Measurements from ENCODE around the genes ARHGAP20, LAYN, SIK2 and DLAT.

DNA sequence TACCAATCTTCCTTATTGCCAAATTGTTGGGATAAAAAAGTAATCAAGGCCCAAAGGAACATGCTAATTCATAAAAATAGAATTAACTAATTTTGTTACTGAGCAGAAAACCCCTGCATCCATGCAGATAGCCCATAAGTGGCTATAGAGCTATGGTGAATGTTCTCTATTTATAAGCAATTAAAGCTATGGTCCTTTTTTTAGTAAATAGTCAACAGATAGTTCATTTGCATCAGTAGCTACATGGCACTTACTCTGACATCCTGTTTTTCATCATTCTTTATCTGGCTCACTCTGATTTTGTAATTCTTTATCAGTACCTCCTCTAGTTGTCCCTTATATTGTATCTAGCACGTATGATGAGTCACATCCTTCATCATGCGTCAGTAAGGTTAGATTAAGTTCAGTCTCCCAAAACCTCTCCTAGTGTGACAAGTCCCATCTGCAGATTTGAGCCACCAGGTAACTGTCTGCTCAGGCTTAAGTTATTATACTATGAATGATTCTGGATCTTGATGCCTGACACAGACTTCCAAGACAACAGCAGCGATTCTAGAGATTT, 55.5 kb downstream of the ZC3H12C start:
- PRO-cap = no peak

GRCh38 chr11:110253864-110254400, 42.5 kb downstream of the RDX start:
- PRO-cap = no peak

DNA sequence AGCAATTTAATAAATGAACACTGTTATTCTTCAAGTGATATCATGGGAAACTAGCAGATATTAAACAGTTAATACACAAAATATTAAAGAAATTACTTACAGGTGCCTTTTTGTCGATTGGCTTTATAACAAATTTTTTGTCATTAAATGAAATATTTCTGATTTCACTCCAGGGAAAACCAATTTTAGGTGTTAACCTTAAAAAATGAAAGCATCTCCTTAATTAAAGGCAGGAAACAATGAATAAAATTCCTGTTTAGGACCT, 41.3 kb downstream of the RDX start:
- PRO-cap = no peak

- PRO-cap = bidirectional peak, plus-strand start at chr11:110711845, minus-strand start at chr11:110711825; bidirectional peak, plus-strand start at chr11:110712633, minus-strand start at chr11:110712425
Observed at GRCh38 chr11:110711563-110712913, at the start of gene ARHGAP20. ARHGAP20 (minus strand) TSS chr11:110712437.

DNA sequence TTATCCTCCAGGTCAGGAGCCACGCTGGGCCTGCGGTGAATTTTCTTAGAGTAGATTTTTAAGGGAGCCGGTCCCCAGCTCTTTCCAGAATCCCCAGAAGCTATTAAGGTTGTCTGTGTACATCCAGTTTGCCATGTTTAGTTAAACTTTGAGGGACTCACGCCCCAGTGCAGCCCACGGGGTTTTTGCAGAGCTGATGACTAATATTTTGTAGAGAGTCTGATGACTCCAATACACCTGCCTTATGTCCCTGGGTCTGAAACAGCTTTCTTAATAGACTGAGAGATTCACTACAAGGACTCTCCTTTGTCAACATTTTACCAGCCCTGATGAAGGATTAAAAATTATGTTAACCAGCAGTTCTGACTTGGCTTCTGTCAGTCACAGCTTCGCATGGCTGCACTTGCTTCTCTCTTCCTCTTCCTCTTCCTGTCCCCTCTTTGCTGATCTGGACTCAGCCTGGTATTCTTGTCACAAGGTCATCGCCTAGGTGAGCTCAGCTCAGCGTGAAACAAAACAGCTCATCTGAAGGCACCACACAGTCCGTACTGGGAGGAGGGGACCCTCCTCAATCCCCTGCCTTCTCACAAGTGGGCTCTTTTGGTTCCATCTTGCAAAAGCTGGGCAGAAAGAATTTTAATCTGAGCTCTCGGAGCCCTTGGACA, 37.9 kb upstream of the POU2AF1 start:
- PRO-cap = no peak

DNA sequence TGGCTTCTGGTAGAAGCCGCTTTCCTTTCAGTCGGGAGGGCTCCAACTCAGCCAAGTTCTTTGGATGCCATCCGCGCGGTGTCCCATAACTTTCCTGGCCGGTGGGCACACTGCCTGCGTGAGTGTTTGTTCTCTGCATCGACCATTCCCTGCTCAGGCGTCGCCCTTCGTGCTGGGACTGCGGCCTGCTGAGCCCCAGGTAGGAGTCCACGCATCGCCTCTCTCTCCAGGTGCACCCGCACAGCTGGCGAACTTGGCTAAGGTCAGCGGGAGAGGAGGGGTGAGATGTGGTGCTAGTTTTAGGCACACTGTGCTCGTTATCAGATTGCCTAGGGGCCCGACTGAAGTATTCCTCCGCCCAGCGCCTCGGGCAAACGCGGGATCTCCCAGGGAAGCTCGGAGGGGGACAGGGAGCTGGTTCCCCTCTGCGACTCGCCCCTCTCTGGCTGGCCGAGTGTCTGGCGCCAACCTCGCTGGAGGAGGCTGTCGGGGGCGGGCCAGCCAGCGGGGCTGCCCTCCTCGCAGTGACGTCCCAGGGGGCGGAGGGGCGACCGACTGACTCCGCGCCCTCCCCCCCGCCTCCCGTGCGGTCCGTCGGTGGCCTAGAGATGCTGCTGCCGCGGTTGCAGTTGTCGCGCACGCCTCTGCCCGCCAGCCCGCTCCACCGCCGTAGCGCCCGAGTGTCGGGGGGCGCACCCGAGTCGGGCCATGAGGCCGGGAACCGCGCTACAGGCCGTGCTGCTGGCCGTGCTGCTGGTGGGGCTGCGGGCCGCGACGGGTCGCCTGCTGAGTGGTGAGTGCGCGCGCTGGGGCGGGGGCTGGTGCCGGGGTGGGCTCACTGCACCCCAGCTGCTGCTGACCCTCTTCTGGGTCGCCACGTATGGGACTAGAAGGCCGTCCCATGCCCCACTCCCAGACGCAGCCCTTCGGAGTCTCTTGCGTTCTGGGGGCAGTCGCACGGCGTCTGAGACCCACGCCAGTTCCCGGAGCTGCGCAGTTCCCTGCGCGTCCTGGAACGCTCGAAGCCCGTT, at the start of gene LAYN:
LAYN (plus strand) TSS at position 585 of the 1,031 bp plus-strand sequence.
- PRO-cap = unidirectional peak, plus-strand start at position 145 of the sequence; unidirectional peak, plus-strand start at position 373 of the sequence; bidirectional peak, plus-strand start at position 587 of the sequence, minus-strand start at position 444 of the sequence; bidirectional peak, plus-strand start at position 996 of the sequence, minus-strand start at position 945 of the sequence

- PRO-cap = bidirectional peak, plus-strand start at chr11:111541555, minus-strand start at chr11:111541419
Observed at GRCh38 chr11:111541167-111542065, 896 bp downstream of the LAYN start.

GRCh38 chr11:111601703-111602368, 413 bp upstream of the SIK2 start:
- PRO-cap = bidirectional peak, plus-strand start at chr11:111602068, minus-strand start at chr11:111601997; bidirectional peak, plus-strand start at chr11:111602437, minus-strand start at chr11:111602319

- PRO-cap = bidirectional peak, plus-strand start at chr11:111602437, minus-strand start at chr11:111602319
Observed at GRCh38 chr11:111602369-111602992, at the start of gene SIK2. SIK2 (plus strand) TSS chr11:111602449.

- PRO-cap = bidirectional peak, plus-strand start at chr11:111731070, minus-strand start at chr11:111730959
Observed at GRCh38 chr11:111730726-111731984, 35.0 kb downstream of the PPP2R1B start.

- PRO-cap = no peak
Observed at GRCh38 chr11:111759650-111760144, 6.5 kb downstream of the PPP2R1B start.

- PRO-cap = no peak
Observed at GRCh38 chr11:111767085-111767570, 939 bp upstream of the PPP2R1B start.

DNA sequence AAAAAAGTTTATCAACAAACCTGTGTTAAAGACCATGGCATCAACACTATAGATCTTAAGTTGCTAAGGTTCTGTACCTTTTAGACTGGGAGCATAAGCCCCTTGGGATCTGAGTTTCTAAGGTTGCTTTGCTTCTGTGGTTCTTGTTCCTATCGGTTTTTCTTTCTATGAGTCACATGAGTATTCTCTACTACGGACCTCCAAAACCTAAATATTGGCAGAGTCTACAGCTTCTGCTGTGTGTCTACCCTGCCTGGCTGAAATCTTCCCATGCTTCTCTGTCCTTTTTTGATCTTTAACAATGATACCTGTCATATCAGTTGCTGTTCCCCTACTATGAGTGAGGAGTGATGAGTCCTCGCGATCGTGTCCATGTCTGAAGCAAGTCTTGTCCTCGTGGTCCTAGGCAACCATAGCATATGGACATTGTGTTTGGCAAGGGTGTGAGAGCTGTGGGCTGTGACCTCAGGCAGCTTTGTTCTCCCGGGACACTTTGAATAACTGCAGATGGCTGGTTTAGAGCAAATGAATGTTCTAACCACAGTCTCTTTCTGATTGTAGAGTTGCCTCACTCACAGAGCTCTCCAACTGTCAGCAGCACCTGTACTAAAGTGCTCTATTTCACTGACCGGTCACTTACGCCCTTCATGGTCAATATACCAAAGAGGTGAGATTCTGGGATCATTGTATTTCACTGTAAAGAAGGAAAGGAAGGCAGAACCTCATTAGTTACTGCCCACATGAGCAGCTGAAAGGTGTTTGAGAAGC, 8.9 kb upstream of the DLAT start:
- PRO-cap = no peak

DNA sequence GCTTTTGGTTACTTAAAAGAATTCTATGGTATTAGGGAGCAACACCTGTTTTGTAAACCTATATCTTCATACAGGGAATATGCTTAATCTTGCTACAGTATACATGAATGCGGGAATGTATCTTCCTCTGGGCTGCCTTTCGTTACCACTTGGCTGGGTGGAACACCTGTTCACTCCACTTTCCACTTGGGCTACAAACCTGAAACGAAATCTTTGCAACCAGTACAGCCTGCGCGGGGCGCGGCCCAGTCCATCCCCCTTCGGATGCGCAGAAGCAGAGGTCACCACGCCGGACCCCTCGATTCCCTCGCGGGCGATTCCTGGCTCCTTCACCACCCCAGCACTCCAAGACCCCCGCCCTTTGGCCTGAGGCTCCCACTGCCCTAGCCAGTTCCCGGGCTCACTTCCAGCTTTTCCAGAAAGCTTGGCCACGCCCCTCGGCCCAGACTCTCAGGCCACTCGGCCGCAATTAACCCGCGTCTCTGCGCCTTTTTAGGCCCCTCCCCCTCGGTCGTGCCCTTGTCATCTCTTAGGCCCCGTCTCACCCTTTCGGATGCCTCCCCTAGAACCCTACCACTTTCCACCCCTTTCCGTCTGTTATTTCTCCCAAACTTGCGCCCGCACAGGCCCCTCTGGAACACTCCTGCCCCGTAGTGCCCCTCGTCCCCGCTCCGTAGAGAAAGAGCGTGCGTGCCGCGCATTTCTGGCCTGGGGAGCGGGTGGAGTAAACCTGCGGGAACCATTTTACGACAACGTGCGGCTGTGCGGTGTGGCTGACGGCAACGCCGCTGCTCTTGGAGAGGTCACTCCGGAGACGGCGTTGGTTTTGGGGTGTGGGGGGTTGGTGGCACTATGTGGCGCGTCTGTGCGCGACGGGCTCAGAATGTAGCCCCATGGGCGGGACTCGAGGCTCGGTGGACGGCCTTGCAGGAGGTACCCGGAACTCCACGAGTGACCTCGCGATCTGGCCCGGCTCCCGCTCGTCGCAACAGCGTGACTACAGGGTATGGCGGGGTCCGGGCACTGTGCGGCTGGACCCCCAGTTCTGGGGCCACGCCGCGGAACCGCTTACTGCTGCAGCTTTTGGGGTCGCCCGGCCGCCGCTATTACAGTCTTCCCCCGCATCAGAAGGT, at the start of gene DLAT:
DLAT (plus strand) TSS at position 788 of the 1,133 bp plus-strand sequence.
- PRO-cap = bidirectional peak, plus-strand start at position 823 of the sequence, minus-strand start at position 675 of the sequence

GRCh38 chr11:112221482-112222078, 4.6 kb upstream of the PTS start:
- PRO-cap = no peak

- PRO-cap = no peak
Observed at GRCh38 chr11:112236081-112236394, 9.8 kb downstream of the PTS start.

- PRO-cap = no peak
Observed at GRCh38 chr11:112266356-112266940, 5.8 kb upstream of the PLET1 start.

GRCh38 chr11:112291199-112291821, 30.6 kb upstream of the PLET1 start:
- PRO-cap = no peak

GRCh38 chr11:112293635-112293985, 33.0 kb upstream of the PLET1 start:
- PRO-cap = no peak

DNA sequence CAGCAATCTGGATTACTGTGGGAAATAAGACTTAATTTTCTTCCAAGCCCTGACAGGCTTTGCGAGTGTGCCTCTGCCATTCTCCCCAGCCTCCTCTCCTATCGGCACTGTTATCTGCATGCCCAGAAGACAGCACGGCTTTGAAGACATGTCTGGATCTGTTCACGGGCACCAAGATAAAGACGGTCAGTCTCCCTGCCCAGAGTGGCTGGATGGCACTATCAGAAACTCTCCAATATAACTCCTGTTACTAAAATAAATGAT, 182.7 kb upstream of the NCAM1 start:
- PRO-cap = no peak

Measured in penis (tissue), 1 donor.